ENCODE data around the genes TSC22D3 and LRCH2.

GRCh38 chrX:107736611-107737487 is 38.7 kb downstream of the TSC22D3 start:
- RRBS, result no CpG with 5 or more reads among the region's 12 CpGs

- RRBS, result no CpG with 5 or more reads among the region's 3 CpGs
Observed at GRCh38 chrX:107761447-107761932, 14.1 kb downstream of the TSC22D3 start.

- RRBS, result 3% methylated on average over 23 of the region's 58 CpGs
Observed at GRCh38 chrX:107775493-107776280, at the start of gene TSC22D3. Gene TSC22D3 (minus strand): TSS chrX:107775787.

DNA sequence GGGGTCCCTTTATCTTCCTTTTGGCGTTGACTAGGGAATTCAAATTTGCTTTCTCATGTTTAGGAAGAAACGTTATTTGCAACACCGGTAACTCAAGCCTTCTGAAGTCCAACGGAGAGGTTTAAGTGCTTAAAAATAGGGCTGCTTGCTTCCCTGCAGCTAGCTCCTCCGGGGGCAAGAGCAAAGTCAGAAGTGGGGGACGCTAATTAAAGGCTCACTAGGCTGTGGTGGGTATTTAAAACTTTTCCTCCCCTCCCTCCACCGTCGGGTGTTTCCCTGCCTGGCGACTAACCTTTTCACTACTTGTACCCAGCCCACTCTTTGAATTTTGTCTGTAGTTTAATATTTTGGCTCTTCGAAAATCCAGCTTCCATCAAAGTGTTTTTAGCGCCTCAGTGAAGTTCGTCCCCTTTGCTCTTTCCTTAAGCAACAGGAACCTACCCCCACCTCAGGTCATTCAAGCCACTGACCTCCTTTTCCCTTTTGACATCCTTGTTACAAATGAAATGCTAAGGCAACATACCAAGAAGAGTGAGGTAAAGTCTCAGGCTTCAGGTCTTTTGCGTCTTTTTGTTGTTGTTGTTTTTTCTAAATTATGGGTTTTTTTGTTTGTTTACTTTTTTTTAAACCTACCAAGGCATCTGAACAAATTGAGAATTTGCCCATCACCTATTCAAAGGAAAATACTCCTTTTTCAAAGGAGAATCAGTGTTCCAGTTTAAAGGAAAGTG is 805 bp downstream of the COL4A5 start:
- RRBS, result 3% methylated on average over 3 of the region's 13 CpGs

- RRBS, result 2% methylated on average over 11 of the region's 21 CpGs
Observed at GRCh38 chrX:109537151-109537800, 632 bp downstream of the NXT2 start.

- RRBS, result no CpG with 5 or more reads among the region's 7 CpGs
Observed at GRCh38 chrX:109774574-109775137, 41.6 kb upstream of the ACSL4 start.

DNA sequence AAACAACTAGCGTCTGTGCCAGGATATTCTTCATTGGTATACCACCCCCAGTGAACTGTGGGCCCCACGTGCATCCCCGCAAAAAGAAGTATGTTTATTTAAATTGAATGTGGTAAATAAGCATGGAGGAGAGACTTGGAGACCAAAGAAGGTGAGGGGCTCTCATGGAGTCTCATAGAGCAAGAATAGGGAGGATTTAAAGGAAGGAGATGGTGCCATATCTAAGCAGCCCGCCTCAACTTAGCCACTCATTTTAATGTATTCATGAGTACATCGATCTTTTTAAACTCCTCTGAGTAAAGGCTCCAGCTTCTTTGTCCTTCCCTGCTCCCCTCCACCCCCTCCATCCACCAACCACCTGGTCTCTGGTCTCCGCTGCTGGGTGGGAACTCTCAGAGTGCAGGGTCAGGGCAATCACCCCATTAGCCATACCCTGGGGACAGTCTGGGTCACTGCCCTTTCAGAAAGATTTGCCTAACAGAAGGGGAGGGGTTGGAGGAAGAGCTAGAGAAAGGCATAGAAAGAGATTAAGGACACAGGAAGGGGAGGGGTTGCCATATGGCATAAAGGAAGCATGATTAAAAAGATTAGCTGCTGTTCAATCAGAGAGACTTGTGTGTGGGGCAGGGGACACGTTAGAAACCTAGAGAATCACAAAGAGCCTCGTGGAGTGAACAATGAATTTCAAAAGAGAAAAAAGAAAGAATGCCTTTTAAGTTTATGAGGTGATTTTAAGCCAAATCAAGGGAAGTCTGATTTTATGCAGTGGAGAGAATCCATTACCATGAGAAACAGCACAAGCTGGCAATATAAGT is 115.3 kb upstream of the ACSL4 start:
- RRBS, result no CpG with 5 or more reads among the region's 8 CpGs

GRCh38 chrX:110004190-110005154 is 1.6 kb downstream of the TMEM164 start:
- RRBS, result no CpG with 5 or more reads among the region's 11 CpGs

DNA sequence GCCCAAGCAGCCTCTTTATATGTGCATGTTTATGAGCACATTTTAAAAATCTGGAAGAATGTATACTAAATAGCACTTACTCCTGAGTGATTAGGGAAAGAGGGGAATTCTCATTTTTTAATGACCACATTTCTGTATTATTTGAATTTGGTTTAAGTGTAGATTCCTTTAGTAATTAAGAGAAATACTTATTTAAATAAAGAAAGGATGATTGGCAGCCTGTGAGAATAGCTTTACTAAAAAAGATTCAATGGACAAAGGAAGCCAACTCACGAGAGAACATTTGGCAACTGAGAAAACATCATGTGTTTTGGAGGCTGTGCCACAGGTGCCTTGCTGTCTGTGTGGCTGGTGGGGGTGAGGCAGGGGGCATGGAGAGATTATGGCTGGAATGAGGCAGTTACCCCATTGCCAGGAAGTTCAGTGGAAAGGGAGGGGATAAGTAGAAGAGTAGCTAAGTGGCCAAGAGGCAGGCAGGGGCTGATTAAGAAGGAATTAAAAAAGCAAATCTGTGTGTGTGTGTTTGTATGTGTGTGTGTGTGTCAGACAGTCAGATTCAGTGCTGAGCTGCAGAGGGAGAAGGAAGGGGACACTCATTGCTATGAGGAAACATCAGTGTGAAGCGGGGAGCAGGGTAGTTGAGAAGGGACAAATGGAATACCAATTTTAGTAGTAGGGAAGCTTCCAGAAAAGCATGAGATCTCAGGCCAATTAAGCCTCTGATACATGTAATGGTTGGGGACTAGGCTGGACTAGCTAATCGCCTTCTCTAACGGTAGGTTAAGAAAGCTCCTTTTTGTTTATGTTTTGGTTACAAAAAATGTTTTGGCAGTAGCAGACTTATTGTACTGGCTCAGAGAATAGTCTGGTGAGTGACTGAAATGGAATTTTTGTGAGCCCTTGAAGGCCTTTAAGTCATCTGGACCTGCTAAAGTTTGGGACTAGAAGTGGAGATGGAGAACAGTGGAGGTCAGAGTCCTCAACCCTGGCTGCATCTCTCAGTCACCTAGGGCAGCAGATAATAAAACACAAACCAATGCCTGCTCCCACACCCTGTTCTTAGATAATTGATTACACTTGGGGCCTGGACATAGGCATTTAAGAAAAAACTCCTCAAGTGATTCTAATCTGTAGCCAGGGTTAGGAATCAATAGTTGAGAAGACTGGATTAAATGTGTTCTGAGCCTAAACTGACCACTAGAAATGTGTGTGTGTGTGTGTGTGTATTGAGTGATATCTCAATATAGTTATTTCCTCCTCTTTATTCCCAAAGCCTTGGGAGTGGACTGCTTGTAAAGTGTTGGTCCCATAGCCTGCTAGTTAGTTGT is 18.5 kb downstream of the TMEM164 start:
- RRBS, result no CpG with 5 or more reads among the region's 4 CpGs

DNA sequence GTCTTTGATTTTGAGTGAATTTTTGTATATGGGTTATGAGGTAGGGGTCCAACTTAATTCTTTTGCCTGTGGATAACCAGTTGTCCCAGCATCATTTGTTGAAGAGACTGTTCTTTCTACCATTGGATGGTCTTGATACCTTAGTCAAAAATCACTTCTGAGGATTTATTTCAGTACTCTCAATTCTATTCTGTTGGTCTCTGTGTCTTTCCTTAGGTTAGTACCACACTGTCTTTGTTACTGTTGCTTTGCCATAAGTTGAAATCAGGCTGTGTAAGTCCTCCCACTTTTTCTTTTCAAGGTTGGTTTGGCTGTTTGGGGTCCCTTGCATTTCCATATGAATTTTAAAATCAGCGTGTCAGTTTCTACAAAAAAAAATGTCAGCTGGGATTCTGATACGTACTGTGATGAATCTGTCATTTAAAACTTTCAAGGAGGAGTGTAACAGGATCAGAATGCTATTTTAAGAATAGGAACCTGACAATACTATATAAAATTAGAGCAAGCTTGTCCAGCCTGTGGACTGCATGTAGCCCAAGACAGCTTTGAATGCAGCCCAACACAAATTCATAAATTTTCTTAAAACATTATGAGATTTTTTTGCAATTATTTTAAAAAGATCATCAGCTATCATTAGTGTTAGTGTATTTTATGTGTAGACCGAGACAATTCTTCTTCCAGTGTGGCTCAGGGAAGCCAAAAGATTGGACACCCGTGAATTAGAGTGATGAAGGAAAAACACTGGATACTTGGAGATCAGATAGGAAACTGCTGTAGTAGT is 56.4 kb downstream of the TMEM164 start:
- RRBS, result no CpG with 5 or more reads among the region's 4 CpGs

DNA sequence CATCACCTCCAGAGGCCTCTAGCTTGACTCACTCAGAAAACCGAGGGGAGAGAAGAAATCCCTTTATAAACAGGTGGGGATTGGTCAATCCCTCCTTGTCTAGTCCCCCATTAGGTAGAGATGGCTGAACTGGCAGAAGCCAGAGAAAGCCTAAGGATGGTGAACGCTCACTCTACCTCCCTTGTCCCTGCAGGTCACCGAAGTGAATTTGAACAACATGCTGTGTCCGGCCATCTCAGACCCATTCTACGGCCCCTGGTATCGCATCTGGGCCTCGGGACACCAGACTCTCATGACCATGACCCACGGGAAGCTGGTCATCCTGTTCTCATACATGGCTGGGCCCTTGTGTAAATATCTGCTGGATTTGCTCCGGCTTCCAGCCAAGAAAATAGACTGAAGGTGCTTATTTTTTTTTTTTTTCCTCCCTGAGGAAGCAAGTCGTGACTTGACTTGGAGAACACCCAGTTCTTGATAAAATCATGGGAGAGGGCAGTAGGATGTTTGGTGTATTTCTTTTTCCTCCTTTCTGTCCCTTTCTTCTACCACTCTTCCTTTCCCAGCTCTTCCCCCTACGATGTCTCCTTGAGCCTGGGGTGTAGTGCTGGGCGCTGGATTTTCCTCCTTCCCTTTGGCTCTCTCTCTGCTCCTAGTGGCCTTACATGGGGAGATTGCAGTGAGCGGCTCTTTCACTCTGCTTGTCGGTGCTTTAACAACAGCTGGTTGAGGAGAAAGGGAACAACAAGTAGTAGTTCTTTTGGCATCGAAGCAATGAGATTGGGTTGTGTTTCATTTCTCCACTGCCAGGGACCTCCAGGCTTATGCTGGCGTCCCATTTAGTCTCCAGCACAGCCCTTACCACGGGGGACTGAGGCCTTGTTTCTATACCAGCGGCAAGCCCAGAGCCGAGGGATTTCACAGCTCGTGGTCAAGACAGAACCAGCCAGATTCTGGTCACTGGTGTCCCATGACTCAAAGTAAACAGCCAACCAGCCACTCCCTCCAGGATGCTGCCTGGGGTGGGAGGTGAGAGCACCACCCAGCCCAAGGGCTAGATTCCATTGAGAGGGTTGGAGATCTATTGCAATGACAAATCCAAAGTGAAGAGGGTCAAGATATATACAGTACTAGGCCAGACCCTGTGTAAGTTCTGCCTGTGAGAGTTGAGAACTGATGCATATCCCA is 144.4 kb downstream of the AMMECR1 start:
- RRBS, result no CpG with 5 or more reads among the region's 20 CpGs

GRCh38 chrX:110985539-110986076 is 110.4 kb upstream of the PAK3 start:
- RRBS, result no CpG with 5 or more reads among the region's 2 CpGs

- RRBS, result no CpG with 5 or more reads among the region's 6 CpGs
Observed at GRCh38 chrX:111040755-111041650, 55.0 kb upstream of the PAK3 start.

GRCh38 chrX:111681451-111682533 is 822 bp downstream of the ALG13 start:
- RRBS, result under 1% methylated on average over 28 of the region's 64 CpGs

- RRBS, result no CpG with 5 or more reads among the region's 3 CpGs
Observed at GRCh38 chrX:111749445-111749817, 68.5 kb downstream of the ALG13 start.

GRCh38 chrX:112083802-112084485 is 1.1 kb downstream of the RTL4 start:
- RRBS, result no CpG with 5 or more reads among the region's 13 CpGs

DNA sequence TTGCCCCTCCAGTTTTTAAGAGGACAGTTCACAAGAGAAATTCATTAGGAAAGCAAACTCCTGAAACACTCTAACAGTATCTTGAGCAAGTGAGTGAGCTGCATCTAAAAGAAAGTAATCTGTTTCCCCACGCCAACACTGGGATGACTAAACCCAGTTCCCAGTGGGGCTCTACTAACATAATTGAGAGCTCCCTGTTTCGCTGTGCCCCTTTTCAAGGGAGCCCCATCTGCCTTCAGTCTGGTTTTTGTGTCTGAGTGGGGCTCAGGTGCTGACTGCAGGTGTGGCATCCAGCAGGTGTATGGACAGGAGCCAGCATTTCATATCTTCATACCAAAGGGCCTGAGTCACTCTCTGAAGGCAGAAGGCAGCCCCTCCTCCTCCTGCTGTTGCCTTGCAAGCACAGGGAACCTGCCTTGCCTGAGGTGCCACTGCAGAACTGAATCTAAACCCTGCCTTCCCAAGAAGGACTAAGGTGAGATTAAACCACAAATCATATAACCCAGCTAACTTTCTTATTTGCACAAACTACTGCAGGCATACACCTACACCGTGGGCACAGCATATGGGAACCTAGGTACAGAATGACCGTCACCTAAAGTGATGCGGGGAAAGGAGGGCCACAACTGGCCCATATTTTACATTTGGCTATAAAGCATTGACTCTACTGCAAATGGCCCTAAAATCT is 7.9 kb downstream of the AMOT start:
- RRBS, result no CpG with 5 or more reads among the region's 5 CpGs

GRCh38 chrX:115233082-115234412 is at the start of gene LRCH2:
Gene LRCH2 (minus strand): TSS chrX:115234096.
- RRBS, result 2% methylated on average over 10 of the region's 64 CpGs

DNA sequence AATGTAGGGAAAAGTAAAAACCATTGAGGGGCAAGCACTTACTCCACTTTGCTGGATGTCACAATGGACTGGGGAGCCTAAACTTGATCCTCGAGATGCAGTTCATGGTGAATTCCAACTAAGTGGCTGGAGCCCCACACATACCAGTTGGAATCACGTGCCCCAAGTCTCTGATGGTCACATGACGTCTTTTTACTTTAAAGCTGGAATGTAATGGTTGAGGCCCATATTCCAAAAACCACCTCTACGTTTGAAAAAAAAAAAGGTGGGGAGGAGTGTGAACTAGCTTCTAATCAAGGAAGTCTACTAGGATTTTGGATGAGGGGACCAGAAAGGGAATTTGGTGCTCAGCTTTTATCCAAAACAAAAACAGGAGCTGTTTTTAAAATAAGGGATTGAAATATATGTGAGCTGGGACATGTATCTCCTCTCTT is 1.6 kb downstream of the PLS3 start:
- RRBS, result no CpG with 5 or more reads among the region's 4 CpGs

GRCh38 chrX:115582356-115583383 is 21.7 kb downstream of the PLS3 start:
- RRBS, result no CpG with 5 or more reads among the region's 13 CpGs

Measured in HTR-8/SVneo (cell line).